Tongue (tissue), 2 donors: ENCODE measurements around the genes STK17B and PGAP1.

- RAMPAGE, long total RNA = no peak
Observed at GRCh38 chr2:195560486-195560821, 96.6 kb upstream of the SLC39A10 start.

DNA sequence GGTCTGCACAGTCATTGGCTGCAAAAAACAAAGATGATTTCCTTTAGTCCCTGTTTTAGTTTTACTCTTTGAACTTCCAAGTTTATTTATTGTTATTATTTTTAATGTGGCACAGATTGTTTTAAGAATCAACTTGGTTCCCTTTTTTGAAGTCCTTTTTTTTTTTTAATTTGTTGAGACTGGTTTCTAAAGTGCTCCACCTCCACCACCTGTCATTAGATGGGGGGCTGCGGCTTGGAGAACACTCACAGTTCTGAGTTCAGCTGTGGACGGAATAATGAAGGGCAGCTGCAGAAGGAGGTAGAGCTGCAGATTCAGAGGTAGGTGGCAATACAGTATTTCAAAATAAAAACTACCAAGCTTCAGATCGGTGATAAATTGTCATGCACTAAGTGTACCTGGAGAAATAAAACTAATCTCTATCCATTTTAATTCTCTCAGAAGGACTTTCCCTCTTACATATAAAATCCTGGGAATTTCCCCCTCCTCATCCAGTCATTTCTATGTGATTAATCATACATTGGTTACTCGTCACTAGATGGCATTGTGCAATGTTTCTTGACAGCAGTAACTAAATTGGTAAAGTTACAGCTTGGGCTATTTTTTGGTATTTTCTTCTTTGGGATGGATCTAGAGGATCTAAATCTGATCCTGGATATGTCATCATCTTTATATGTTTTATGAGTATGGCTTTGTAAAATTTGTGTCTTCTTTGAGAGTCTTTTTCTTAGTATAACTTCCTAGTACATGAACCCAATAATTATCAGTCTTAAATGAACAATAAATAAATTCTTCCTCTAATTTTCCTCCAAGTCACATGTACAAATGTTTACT, 81.0 kb upstream of the SLC39A10 start:
- RAMPAGE, long total RNA = no peak

DNA sequence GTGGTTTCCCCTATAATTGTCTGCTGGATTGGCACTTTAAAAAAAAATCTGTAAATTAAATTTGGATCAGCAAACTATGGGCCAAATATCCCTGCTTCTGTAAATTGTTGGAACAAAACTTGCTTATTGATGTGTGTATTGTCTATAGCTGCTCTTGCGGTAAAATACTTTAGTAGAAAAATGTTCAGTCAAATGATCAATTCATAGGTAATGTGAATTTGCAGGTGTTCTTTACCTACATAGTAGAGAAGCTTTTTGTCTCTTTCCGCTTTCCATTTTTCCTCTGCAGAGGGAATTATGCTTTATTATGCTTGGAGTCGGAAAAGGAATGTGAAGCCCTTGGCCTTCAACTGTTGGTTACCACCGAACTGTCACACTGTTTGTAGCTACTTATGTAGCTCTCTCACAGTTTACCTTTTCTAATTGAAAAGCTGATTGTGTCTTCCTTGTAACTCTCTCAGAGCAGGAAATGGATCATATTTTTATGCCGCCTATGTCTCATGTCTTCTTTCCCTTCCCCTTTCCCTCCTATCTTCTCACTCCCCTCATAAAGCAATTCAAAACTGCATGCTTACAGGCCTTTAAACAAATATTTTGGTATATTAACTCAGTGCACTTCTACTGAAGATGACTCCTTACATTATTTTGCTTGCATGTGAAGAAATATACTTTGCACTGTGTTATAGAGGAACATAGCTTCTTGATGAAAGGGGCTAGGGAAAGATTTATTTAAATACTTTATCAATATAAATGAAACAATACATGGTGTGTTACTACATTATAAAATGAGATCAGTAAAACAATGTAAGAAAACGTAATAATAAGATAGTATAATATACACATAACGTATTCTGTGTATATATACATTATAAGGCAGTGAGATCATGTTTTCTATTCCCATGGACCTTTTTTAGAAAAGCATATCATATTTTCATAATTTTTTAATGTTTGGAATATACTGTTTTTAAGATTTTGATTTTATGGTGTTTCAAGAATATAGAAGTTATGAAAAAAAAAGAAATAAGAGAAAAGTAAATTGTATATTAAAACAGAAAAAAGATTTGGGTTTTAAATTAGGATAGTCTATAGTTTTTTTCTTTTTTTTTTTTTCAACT, 6.0 kb downstream of the SLC39A10 start:
- RAMPAGE, long total RNA = no peak

GRCh38 chr2:196159185-196159832, 12.1 kb downstream of the STK17B start:
- RAMPAGE, long total RNA = no peak

DNA sequence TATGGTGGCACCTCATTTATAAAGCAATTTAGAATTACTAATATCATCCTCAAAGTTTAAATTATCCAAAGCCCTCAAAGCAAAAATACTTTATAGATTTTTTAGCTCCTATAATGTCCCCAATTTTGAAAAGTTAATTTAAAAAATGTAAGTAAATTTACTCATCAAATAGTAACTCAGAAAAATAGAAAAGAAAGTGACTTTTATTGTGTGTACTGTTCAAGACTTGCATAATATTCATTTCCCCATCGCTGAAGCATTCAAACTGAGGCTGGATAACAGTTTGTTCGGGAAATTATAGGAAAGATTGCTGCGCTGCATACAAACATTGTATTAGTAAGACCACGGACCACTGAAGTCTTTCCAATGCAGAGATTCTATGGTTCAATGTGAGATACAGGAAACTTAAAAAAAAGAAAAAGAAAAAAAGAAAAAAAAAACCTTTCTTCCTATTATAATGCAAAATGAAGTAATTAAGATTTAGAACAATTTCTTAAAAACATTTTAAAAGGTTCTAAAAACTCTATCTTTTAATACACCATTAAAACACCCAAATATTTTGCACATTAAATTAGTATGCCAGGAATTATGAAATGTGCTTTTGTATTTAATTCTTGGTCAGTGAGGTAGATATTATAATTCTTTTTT, 10.4 kb downstream of the STK17B start:
- RAMPAGE, long total RNA = no peak

- RAMPAGE, long total RNA = start-site peak on the minus strand at chr2:196171539-196171602, 116 and 18 reads in 2 replicates
Observed at GRCh38 chr2:196171013-196171995, at the start of gene STK17B. STK17B (minus strand) TSS chr2:196171578.

- RAMPAGE, long total RNA = no peak
Observed at GRCh38 chr2:196259838-196260573, 88.6 kb upstream of the STK17B start.

DNA sequence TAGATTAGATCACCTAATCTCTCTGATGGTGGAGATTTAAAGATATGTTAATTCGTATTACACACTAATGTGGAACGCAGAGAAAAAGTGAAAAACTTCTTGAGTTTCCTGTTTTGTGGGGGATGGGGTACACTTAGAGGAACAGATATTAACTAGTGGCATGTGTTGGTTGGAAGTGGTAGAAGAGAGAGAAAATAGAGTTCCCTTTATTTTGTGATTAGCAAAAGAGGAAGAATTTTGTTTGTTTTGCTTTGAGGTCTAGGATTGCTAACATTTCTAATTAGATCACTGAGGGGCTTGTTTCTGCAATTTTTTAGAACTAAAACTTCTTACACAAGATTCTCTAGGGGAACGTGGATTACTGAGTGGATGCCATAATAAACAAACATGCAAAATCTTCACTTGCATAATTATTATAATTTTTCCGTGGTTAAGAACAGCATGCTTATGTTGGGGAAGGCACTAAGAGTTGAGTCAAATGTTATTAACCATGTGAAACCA, 97.3 kb upstream of the STK17B start:
- RAMPAGE, long total RNA = no peak

DNA sequence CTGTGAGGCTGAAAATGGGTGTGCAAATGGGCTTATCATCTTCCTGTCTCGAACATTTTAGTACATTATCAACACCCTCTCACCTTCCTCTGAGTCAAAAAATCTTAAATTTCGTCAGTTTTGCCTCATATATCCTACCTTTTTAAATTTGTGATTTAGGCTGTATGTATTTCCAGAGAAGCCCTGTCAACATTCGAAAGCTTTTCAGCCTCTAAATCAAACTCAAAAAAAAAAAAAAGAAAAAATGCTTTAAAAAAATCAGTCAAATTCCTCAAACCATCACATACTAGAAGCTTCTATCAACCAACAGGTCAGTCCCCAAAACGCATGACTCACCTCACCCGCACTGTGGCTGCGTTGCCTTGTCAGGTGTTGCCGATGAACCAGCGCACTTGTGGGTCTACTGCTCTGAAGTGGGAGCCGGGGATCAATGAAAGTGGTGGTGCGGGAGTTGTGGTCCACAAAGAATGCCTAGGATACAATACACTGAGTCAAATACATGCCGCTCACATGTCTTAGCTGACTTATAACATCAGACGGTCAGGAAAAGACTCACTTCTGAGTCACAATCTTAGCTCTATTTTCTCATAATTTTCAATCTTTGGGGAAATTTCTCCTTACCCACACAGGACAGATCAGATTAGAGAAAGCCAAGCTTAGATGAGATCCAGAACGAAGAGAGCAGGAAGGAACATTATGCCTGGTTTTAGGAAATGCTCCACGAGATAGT, 107.0 kb upstream of the STK17B start:
- RAMPAGE, long total RNA = no peak

DNA sequence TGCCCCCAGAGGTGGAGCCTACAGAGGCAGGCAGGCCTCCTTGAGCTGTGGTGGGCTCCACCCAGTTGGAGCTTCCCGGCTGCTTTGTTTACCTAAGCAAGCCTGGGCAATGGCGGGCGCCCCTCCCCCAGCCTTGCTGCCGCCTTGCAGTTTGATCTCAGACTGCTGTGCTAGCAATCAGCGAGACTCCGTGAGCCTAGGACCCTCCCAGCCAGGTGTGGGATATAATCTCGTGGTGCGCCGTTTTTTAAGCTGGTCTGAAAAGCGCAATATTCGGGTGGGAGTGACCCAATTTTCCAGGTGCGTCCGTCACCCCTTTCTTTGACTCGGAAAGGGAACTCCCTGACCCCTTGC, 66.4 kb downstream of the HECW2 start:
- RAMPAGE, long total RNA = no peak

DNA sequence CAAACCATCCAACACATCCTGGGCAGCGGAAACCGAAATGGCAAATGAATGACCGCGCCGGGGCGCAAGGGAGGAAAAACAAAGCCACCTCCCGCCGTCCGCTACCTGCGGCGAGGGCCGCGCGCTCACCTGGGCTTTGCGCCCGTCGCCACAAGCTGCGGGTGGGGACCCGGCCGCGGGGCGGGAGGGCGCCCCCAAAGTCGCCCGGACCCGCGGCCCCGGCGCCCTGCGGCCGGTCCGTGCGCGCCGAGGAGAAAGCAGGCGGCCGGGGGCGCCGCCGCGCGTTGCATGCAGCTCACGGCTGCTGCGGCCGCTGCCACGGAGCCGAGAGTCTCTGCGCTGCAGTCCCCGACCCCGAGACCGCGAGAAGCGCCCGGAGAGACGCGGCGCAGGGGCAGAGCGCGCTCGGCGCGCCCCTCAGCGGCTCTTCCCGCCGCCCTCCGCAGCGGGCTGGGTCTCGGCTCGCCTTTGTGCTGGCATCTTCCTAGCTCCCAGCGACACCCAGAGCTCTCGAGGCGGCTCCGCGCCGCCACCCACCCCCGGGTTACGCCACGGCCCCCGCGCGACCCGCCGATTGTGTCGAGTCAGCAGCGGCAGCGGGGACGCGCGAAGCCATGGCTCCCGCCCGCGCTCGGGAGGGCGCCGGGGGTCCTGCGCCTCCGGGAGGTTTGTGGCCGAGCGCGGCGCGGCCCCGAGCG, 562 bp downstream of the HECW2 start:
- RAMPAGE, long total RNA = no peak

GRCh38 chr2:196926479-196926908, at the start of gene PGAP1:
PGAP1 (minus strand) TSS chr2:196926707.
- RAMPAGE, long total RNA = no peak

- RAMPAGE, long total RNA = no peak
Observed at GRCh38 chr2:196926909-196927780, 638 bp upstream of the PGAP1 start.

GRCh38 chr2:196983284-196983720, 56.8 kb upstream of the PGAP1 start:
- RAMPAGE, long total RNA = no peak

DNA sequence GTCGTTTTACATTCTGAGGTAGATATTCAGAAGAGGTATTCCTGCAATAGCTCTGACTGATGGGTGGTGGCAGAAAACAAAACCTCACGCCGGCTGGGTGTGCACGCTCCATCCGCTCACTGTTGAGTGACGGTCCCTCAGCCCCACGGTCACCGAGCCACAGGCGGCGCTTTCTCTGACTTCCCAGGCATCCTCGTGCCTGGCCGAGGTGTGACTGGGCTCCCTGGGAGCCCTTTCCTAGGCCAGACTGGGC, 83.6 kb upstream of the PGAP1 start:
- RAMPAGE, long total RNA = no peak

- RAMPAGE, long total RNA = no peak
Observed at GRCh38 chr2:197125024-197125276, 185.6 kb downstream of the ANKRD44 start.

- RAMPAGE, long total RNA = no peak
Observed at GRCh38 chr2:197141538-197142259, 168.9 kb downstream of the ANKRD44 start.

GRCh38 chr2:197191803-197192490, 118.6 kb downstream of the ANKRD44 start:
- RAMPAGE, long total RNA = no peak

DNA sequence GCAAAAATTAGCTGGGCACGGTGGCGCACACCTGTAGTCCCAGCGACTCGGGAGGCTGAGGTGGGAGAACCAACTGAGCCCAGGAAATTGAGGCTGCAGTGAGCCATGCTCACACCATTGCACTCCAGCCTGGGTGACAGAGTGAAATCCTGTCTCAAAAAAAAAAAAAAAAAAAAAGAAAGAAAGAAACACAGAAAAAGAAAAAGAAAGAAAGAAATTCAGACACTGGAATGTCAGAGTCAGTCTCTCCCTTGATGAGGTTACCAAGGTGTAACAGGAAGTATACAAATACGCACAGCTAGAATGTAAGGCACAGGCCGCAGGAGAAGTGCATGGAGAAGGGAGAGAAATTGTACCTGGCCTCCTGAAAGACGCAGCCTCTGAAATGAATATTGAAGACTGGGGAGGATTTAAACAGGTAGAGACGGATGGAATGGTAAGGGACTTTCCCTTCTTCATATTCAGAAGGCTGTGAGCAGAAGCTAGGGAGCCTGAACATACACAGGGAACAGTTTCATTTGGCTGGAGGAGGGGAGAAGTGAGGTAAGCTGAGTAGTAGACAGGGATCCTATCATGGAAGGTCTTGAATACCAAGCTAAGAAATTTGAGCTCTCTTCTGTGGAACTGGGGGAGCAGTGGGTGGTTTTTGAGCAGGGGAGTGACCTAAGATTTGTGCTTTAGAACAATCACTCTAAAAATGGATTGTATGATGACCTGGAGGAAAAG, 112.8 kb downstream of the ANKRD44 start:
- RAMPAGE, long total RNA = no peak

- RAMPAGE, long total RNA = no peak
Observed at GRCh38 chr2:197489655-197490713, 9.7 kb downstream of the HSPD1 start.